Ovary (tissue), 7 donors: Measurements from ENCODE around the genes TTL, CKAP2L, IL36A and IL1RN.

GRCh38 chr2:109637780-109638156 lies 23.6 kb downstream of the SOWAHC start:
- PRO-cap, 7 experiments: no peak in any of the 7 experiments
- RAMPAGE, long total RNA, 2 experiments: no peak in any of the 2 experiments

- PRO-cap, 7 experiments: peak in 1 of 7 experiments; most common minus-strand start chr2:109760975 (in 1)
- RAMPAGE, long total RNA, 2 experiments: no peak in any of the 2 experiments
These were observed 33.4 kb upstream of the RGPD5 start for GRCh38 chr2:109760717-109761138.

GRCh38 chr2:110299088-110299338 lies 86.7 kb upstream of the MTLN start:
- PRO-cap, 7 experiments: no peak in any of the 7 experiments
- RAMPAGE, long total RNA, 2 experiments: no peak in any of the 2 experiments

- PRO-cap, 7 experiments: no peak in any of the 7 experiments
- RAMPAGE, long total RNA, 2 experiments: no peak in any of the 2 experiments
These were observed 33.2 kb upstream of the RGPD6 start for GRCh38 chr2:110610176-110610722.

GRCh38 chr2:110677603-110677953 lies 285 bp downstream of the BUB1 start:
- PRO-cap, 7 experiments: no peak in any of the 7 experiments
- RAMPAGE, long total RNA, 2 experiments: no peak in any of the 2 experiments

GRCh38 chr2:111119662-111120130 lies 1.0 kb upstream of the BCL2L11 start:
- PRO-cap, 7 experiments: no peak in any of the 7 experiments
- RAMPAGE, long total RNA, 2 experiments: no peak in any of the 2 experiments

DNA sequence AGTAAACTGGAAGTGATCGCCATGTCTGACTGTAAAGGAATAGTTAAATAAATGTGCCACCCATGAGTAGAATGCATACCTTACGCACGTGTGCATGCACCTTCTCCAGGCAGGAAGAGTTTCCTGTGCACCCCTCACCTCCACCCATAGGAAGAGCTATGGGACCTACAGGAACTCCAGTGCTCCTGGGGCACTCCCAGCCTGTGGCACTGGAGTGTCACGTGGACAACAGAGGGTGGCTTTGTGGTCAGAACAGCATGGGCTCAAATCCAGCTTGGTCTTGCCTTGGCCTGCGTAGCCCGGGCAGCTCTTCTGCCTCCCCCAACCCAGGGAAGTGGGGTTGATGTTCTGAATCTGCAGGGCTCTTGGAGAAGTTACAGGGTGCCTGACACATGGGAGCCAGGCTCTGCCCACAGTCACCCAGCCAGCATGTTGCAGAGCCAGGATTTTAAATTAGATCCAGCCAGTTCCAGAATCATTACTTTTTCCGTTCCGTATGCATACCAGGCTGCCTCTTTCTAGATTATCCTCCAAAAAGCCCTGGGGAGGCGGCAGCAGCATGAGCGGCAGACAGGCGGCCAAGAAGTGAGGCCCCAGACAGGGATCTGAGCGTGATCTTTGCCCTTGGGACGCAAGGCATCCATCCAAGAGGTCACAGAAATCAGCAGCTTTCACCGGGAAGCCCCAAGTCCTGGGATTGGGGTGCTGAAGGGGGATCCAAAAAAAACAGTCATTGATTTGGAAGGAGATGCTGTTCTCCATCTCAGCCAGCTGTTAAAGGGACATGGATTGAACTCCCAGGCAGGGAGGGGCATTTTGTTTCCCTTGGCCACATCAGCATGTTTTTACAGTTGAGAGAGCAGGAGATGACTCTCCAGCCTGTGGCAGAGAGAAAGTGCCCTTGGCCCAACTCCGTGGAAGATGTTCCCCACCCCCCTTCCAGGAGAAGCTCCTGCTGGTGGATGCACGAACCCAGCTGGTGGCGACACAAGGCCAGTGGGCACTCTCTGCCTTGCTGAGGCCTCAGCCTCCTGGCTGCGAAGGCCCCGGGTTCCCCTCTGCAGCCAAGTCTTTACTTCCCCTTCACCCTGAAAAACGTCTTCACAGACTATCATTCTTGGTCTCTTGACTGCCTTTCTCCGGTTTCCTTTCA lies 265.8 kb downstream of the ANAPC1 start:
- PRO-cap, 7 experiments: no peak in any of the 7 experiments
- RAMPAGE, long total RNA, 2 experiments: no peak in any of the 2 experiments

DNA sequence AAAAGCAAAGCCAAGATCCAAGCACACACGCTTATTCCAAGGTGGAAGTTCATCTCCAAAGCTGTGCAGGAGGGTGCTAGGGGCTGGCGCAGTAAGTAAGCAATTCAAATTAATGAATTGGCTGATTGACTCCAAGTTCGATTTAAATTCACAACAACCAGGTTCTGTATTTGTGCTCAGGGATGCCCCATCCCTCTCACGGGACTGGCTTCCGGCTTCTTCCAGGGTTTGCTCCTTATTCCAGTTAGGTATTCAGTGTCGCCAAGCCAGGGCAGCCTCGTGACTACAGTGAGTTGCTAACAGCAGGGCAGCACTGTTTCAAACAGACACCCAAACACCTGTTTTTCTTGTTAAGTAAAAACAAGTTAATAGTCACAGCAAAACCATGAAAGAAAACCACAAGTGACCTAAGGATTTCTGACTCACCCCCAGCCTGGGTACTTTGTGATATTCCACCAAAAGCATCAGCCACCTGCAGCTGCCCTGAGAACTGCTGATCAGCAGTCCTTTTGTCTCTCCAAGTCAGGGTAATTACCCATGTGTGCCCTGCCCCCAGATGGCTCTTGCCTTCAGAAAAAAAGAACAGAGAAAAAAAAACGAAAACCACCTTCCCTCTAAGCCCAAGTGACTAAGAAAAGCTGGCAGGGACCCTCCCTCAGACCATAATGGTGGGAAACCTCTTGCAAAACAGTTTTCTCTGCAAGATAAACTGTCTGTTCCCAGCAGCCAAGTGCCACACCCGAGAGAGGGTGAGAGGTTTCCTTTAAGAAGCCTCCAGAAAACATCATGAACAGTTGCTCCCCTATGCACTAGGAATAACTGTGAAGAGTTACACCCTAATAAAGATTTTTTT lies 178.2 kb downstream of the ANAPC1 start:
- PRO-cap, 7 experiments: no peak in any of the 7 experiments
- RAMPAGE, long total RNA, 2 experiments: no peak in any of the 2 experiments

GRCh38 chr2:112481384-112482504 lies at the start of gene TTL:
TSS of gene TTL (plus strand) at chr2:112482156.
- PRO-cap, 7 experiments: peak in 7 of 7 experiments; most common plus-strand start chr2:112482115 (in 7); most common minus-strand start chr2:112481977 (in 7)
- RAMPAGE, long total RNA, 2 experiments: no peak in any of the 2 experiments

DNA sequence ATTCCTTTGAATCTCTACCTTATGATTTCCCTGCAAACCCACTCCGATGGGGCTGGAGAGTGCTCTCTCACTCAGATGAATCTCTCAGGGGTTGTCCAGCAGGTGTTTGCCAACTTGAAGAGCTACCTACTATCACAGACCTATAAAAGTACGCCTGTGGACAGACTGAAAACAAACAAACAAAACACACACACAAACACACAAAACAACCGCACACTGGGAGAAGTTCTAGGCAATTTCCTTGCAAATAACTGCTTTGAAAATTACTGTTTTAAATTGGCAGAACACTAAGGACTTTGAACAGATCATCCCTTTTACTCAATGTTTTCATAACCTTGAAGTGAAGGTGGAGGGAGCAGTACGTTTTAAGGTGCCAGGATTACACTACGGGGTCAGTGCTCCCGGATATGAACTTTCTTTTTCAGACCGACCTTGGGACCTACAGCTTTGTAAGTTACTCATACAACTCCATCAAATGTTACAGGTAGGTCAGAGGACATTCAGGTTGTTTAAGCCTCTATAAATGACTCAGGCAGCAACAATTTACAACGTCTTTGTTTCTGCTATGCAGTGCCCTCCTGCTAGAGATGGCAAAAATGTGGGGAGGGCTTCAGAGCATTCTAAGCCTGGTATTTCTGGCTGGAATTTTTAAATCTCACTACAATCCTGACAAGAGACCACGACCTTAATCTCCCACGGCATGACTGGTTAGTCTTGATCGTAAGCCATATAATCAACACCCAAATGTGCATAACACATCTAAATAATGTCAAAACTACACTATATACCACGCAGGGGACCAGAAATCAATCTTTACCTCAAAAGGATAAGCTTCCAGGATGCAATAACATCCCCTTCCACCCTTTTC lies 1.4 kb upstream of the SLC20A1 start:
- PRO-cap, 7 experiments: no peak in any of the 7 experiments
- RAMPAGE, long total RNA, 2 experiments: no peak in any of the 2 experiments

- PRO-cap, 7 experiments: peak in 6 of 7 experiments; most common plus-strand start chr2:112764818 (in 6); most common minus-strand start chr2:112764609 (in 4)
- RAMPAGE, long total RNA, 2 experiments: no peak in any of the 2 experiments
These were observed at the start of gene CKAP2L for GRCh38 chr2:112763949-112765109. TSS of gene CKAP2L (minus strand) at chr2:112764609.

- PRO-cap, 7 experiments: no peak in any of the 7 experiments
- RAMPAGE, long total RNA, 2 experiments: no peak in any of the 2 experiments
These were observed 1.8 kb downstream of the IL1A start for GRCh38 chr2:112782601-112782874.

GRCh38 chr2:112794015-112794516 lies 9.8 kb upstream of the IL1A start:
- PRO-cap, 7 experiments: no peak in any of the 7 experiments
- RAMPAGE, long total RNA, 2 experiments: no peak in any of the 2 experiments

GRCh38 chr2:112814225-112814603 lies 22.4 kb downstream of the IL1B start:
- PRO-cap, 7 experiments: no peak in any of the 7 experiments
- RAMPAGE, long total RNA, 2 experiments: no peak in any of the 2 experiments

DNA sequence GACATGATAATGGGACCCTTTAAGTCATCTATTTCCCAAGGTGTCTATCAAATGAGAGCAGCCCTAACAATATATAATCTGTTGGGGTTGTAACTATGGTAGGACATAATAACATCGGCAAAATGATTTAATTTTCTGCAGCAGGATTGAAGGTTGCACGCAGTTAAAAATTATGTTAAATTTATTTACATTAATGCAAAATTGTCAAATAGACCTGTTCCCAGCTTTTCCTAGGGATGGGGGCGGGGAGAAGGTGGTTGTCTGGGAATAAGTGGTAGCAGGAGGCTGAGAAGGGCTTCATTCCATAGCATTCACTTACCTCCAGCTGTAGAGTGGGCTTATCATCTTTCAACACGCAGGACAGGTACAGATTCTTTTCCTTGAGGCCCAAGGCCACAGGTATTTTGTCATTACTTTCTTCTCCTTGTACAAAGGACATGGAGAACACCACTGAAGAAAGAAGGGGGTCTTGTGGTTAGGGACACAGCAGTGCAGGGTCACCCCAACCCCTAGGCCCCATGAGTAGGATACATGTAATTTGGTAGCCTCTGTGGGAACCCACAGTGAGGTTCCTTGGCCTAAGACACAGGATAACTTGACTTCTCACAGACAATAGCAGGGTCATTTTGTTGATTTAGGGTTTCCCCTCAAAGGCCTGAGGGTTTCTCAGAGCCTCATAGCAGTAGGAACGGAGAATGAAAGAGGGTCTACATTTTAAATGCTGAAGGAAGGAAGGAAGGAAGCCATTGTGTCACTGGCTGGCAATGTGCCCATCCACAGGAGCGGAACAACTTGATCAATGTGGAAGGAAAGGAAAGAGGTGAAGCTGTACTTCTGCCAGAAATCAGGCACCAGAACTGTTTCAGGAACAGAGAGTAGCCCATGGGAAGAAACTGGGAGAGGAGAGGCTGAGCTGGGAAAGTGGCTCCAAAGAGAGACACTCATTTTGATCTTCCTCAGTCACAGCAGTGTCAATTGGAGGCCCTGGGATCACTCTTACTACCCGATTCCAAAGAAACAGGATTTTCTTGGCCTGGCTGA lies 5.3 kb downstream of the IL1B start:
- PRO-cap, 7 experiments: no peak in any of the 7 experiments
- RAMPAGE, long total RNA, 2 experiments: no peak in any of the 2 experiments

DNA sequence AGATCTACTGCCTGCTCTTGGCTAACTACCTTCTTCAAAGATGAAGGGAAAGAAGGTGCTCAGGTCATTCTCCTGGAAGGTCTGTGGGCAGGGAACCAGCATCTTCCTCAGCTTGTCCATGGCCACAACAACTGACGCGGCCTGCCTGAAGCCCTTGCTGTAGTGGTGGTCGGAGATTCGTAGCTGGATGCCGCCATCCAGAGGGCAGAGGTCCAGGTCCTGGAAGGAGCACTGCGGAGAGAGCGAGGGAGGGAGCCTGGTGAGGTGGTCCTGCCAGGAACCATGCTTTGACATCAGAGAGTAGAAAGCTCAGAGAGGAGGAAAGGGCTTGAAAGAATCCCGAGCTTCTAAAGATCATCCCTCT lies 3.3 kb downstream of the IL1B start:
- PRO-cap, 7 experiments: no peak in any of the 7 experiments
- RAMPAGE, long total RNA, 2 experiments: no peak in any of the 2 experiments

DNA sequence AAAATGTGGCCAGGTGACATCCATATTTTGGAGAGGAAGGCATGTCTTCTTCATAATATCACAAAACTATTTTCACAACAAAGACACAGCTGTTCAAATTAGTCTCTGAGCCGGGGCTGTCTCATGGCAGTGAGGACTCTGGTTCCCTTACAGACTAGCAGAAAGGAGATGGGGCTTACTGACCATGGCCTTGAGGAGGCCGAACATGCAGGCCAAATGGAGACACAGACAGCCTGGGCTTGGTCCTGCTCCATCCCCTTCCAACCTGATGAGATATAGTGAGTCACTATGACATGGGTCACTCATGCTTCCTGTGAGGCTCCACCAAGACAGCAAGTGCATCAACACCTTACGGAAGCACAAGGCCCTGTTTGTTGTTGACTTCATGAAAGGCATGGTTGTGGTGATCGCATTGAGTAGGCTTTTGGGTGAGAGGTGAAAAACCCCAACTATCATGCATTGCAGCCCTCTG lies 9.8 kb downstream of the IL37 start:
- PRO-cap, 7 experiments: no peak in any of the 7 experiments
- RAMPAGE, long total RNA, 2 experiments: no peak in any of the 2 experiments

- PRO-cap, 7 experiments: no peak in any of the 7 experiments
- RAMPAGE, long total RNA, 2 experiments: no peak in any of the 2 experiments
These were observed at the start of gene IL36A for GRCh38 chr2:113005172-113006267. TSS of gene IL36A (plus strand) at chr2:113005459.

DNA sequence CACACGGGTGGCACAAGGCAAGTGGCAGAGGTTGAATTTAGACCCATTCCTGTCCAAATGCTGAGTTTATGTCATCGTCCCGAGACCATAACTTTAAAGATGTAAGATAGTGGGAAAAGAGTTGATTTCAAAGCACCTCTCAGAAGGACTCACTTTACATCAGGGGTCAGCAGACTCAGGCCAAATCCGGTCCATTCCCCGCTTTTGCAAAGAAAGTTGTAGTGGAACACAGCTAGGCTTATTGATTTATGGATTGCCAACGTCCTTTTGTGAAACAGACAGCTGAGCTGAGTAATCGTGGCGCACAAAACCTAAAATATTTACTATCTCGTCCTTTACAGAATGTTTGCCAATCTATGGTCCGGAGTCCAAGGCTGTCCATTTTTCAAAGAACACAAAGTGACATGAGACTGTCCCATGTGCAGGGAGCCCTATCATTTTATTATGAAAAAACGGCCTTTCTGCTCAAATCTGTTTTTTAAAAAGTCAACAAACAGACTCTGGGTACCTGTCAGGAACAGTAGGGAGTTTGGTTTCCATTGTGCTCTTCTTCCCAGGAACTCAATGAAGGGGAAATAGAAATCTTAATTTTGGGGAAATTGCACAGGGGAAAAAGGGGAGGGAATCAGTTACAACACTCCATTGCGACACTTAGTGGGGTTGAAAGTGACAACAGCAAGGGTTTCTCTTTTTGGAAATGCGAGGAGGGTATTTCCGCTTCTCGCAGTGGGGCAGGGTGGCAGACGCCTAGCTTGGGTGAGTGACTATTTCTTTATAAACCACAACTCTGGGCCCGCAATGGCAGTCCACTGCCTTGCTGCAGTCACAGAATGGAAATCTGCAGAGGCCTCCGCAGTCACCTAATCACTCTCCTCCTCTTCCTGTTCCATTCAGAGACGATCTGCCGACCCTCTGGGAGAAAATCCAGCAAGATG lies at the start of gene IL1RN:
Gene IL1RN (plus strand): TSS at position 804 of the 935 bp plus-strand sequence.
- PRO-cap, 7 experiments: peak in 1 of 7 experiments; most common minus-strand start position 563 of the sequence (in 1)
- RAMPAGE, long total RNA, 2 experiments: start-site peak on the plus strand in 1 of 2 experiments, centred at position 790 of the sequence, 6 reads per replicate

DNA sequence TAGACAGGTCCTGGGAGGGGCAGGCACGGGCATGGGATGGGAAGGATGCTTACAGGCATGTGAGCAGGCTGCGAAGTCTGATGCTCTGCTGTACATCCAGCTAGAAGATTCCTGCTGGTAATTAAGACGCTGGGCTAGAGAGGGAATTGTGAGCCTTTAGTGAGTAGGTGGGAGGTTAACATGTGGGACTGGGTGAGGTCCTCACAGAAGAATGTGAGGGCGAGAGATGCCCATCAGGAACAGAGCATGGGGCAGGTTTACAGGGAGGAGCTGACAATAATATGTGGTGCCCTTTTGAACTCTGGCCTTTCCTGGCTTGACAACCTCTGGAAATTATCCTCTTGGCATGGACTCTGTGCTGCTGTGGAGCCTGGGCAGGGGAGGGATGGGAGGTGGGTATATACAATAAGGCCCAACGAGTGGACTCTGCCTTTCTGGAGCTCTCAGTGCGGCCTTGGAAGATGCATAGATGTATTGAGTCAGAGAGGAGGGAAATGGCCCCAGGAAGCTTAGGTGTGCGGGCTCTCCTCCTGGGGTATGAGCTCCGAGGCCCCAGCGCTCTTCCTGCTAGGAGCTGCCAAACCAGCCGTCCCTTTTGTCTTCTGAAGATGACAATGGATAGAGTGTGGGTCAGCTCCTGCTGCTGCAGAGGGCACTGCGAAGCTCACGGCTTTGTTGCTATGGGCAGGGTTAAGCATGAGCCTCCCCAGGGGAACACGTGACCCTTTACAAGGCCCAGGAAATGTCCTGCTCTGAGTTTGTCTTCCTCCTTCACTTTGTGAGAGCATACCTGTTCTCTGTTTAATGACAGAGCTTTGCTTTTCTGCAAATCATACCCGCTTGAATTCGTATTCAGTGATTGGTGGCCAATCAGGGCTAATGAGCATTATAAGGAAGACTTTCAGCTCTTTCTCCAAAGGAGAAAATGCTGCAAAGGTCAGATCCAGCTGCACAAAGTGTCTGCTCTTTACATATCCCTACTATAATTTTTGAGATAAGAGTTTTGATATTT lies 8.7 kb upstream of the PSD4 start:
- PRO-cap, 7 experiments: no peak in any of the 7 experiments
- RAMPAGE, long total RNA, 2 experiments: no peak in any of the 2 experiments